Cardiac muscle cell (in vitro differentiated cells and primary cell): ENCODE measurements around a stretch of chr3.

- RAMPAGE, long total RNA: no peak
- RRBS: no CpG with 5 or more reads among the region's 4 CpGs
These were observed 16.2 kb downstream of the PLCL2 start for GRCh38 chr3:16900738-16901501.

GRCh38 chr3:16924028-16924302 is 39.2 kb downstream of the PLCL2 start:
- RAMPAGE, long total RNA: no peak
- RRBS: no CpG with 5 or more reads among the region's 1 CpG

DNA sequence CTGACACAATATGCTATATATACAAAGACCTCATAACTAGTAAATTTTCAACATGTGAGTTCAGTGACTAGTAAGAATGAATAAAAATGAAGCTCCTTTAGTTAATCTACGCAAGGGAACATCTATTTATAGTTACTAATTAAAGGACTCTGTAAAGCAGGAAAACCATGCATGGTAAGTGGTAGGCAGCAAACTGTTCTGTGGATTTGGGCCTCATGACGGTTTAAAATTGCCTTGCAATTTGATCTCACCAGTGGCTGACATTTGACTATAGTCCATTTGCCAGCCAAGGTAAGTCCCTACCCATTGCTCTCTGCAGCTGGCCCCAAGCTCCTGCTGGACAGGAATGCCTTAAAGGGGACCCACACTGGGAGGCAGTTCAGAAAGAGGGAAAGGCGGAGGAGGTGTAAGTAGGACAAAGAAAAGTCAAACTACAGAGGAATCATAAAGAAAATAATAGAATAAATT is 203.2 kb downstream of the PLCL2 start:
- RAMPAGE, long total RNA: no peak
- RRBS: no CpG with 5 or more reads among the region's 3 CpGs

DNA sequence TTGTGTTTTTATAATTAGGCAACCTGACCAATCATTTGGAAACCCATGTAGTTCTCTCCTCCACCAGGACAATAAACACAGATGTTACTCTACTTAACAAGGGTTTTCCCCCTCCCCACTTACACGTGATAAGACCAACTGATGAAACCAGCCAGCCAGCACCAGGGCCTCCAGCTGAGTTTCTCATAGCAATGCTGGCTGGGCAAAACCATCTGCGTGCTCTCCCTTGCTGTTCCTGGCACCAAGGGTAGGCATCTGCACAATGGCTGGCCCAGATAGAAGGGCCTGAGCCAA is 310.4 kb downstream of the PLCL2 start:
- RAMPAGE, long total RNA: no peak
- RRBS: no CpG with 5 or more reads among the region's 2 CpGs

DNA sequence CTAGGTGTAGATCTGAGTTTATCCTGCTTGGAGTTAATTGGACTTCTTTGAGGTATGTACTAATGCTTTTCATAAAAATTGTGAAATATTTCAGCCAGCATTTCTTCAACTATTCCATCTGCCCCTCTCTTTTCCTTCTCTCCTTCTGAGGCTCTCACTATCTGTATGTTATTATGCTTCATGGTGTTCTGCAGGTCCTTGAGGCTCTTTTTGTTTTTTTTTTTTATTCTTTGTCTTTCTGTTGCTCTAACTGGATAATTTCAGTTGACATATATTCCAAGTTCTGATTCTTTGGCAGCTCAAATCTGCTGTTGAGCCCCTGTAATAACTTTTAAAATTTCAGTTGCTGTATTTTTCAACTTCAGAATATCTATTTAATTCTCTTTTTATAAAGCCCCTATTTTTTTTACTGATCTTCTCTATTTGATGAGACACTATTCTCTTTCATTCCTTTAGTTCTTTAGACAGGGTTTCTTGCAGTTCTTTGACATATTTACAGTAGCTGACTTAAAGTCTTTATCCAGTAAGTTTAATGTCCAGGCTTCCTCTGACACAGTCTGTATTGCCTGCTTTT is 334.2 kb downstream of the PLCL2 start:
- RAMPAGE, long total RNA: no peak

- RAMPAGE, long total RNA: no peak
- RRBS: no CpG with 5 or more reads among the region's 3 CpGs
These were observed 239.6 kb downstream of the TBC1D5 start for GRCh38 chr3:17502764-17503325.

DNA sequence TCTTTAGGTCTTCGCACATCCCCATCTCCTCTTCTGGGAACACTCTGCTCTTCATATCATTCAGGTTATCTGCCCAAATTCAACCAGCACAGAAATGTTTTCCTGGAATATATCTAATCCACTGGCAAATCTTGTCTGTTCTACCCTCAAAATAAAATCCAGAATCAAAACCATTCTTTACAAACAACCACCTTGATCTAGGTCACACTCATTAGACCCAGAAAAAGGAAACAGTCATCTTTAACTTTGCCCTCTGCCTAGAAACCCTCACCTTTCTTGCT is 225.6 kb downstream of the TBC1D5 start:
- RAMPAGE, long total RNA: no peak
- RRBS: no CpG with 5 or more reads among the region's 1 CpG

GRCh38 chr3:17679340-17679594 is 63.2 kb downstream of the TBC1D5 start:
- RAMPAGE, long total RNA: no peak
- RRBS: no CpG with 5 or more reads among the region's 1 CpG

GRCh38 chr3:18446011-18446406 is 20.9 kb upstream of the SATB1 start:
- RAMPAGE, long total RNA: no peak
- RRBS: no CpG with 5 or more reads among the region's 2 CpGs

GRCh38 chr3:20122315-20122867 is 63.6 kb downstream of the SGO1 start:
- RAMPAGE, long total RNA: no peak
- RRBS: no CpG with 5 or more reads among the region's 5 CpGs

DNA sequence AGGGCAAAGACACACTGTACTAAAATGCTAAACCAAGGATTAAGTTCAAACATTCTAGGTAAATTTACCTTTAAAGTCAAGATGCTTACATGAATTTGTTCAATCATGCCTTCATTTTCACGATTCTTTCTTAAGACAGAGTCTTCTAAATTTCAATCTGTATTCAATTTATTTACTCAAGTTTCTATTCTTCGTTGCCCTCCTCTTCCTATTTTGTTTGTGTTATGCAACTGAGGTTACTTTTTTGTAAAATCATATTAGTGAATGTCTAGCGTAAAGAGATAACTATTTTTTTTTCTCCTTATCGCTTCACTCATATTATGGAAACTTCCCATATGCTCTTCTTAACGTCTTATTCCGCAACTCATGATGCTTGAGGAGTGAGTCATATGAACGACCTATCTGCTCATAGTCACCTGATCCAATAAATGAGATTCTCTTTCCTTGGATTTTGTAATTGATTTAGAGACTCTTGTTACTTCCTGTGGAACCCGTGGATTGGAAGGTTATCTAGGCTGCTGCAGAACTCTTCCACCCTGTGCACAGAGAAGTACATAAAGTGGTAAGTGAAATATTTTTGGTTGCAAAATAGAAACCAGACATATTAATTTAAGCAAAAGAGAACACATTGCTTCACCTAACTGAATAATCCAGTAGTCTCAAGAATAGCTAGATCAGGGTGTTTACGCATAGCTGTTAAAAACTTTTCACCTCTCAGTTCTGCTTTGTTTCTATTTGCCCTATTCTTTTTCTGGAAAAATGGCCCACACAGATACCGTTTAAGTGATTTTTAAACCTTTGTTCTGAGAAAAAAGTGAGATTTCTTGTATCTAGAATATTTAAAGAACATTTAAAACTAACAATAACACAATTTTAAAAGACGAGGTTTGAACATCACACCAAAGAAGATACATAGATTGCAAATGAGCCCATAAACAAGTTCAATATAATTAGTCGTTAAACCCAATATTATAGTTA is 719.3 kb upstream of the SGO1 start:
- RAMPAGE, long total RNA: no peak
- RRBS: no CpG with 5 or more reads among the region's 12 CpGs

DNA sequence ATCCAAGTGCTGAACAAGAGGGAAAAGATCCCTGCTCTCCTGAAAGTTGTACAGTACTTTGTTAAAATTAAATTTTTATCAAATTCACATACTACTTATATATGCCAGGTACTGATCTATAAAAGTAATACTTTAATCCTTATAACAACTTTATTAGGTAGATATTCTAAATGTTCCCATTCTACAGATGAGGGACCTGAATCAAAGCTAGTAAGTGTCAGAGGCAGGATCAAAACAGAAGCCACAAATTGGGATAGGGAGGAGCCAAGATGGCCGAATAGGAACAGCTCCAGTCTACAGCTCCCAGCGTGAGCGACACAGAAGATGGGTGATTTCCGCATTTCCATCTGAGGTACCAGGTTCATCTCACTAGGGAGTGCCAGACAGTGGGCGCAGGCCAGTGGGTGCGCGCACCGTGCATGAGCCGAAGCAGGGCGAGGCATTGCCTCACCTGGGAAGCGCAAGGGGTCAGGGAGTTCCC is 402.0 kb upstream of the UBE2E2 start:
- RAMPAGE, long total RNA: no peak
- RRBS: no CpG with 5 or more reads among the region's 11 CpGs

GRCh38 chr3:23257686-23258406 is 54.7 kb downstream of the UBE2E2 start:
- RAMPAGE, long total RNA: no peak
- RRBS: no CpG with 5 or more reads among the region's 6 CpGs

DNA sequence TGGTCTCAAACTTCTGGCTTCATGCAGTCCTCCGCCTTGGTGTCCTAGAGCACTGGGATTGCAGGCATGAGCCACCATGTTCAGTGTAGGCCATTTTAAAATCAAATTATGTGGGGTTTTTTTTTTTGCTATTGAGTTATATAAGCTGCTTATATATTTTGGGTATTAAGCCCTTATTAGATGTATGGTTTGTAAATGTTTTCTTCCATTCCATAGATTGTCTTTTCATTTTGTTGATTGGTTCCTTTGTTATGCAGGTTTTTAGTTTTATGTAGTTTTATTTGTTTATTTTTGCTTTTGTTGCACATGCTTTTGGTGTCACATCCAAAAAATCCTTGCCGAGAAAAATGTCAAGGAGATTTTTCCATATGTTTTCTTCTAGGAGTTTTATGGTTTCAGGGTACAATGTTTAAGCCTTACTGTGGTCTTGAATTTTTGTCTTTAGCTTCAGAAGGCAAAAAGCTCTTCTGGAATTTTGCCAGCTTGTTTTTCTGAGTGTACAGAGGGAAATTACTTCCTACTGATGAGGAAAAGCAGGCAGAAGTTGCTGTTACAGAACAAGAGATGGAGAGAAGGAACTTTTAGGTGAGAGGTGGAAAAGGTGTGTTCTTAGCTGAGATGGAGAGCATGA is 59.5 kb downstream of the UBE2E2 start:
- RAMPAGE, long total RNA: no peak
- RRBS: no CpG with 5 or more reads among the region's 2 CpGs

DNA sequence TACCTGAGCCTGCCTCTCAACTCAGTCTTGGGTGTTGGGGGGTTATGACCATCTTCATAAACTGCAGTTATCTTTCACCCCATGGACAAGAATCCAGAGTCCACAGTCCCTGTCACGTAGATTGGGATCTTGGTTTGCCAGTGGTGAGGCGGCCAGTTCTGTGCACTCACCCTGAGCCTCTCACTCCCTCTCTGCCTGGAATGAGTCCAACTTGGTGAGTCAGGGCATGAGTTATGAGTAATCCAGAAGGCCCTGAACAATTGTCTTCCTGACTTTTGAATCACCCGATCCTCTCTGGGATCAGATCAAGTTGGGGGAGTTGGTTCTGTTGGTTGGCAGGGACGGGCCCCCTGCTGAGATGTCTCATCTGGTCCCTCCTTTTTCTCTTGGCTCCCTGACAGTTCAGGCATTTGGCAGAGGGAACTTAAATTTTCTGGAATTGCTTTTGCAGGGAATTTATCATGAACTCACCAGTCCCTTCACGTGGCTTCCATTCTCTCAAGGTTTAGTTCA is 120.0 kb upstream of the UBE2E1 start:
- RAMPAGE, long total RNA: no peak
- RRBS: no CpG with 5 or more reads among the region's 5 CpGs

- RAMPAGE, long total RNA: no peak
- RRBS: no CpG with 5 or more reads among the region's 2 CpGs
These were observed 56.9 kb upstream of the UBE2E1 start for GRCh38 chr3:23748868-23749219.

GRCh38 chr3:23818420-23818967 is 12.7 kb downstream of the UBE2E1 start:
- RAMPAGE, long total RNA: no peak
- RRBS: no CpG with 5 or more reads among the region's 5 CpGs

DNA sequence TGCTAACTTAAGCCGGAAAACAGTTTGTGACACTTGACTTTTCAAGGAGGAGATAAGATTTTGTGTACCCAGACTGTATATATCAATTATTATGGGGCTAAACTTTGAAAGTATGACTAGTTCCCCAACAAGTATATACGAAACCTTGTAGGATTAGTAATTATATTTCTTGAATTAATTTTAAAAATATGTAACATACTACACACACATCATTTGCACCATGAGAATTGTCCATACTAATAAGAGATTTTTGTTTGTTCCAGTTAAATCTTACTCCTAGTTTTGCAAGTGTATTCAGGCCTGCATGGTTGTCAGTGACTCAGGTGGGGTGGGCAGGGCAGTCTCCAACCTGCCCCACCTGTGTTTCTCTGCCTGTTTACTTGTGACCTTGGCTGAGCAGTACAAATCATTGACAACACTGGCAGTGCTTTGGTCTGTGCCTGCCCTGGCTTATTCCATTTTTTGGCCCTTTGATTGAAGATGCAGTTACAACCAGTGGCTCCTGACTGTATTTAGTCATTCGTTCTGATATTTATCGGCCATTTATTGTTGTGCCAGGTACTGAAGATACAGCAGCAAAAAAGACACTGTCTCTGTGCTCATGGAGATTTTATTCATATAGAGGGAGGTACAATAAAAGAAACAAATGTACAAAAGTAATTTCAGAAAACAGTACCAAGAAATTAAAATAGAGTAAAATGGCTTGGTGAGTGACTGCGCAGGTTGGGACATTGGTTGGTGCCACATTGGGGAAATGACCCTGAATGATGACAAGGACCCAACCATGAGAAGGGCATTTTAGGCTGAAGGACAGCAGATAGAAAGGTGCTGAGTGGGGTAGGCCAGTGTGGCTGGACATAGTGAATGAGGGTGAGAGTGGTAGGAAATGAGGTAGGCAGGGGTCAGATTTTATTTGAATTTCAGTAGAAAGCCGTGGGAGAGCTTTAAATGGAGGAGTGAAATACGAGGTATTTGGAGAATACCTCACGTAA is 19.4 kb downstream of the UBE2E1 start:
- RAMPAGE, long total RNA: no peak
- RRBS: no CpG with 5 or more reads among the region's 8 CpGs

DNA sequence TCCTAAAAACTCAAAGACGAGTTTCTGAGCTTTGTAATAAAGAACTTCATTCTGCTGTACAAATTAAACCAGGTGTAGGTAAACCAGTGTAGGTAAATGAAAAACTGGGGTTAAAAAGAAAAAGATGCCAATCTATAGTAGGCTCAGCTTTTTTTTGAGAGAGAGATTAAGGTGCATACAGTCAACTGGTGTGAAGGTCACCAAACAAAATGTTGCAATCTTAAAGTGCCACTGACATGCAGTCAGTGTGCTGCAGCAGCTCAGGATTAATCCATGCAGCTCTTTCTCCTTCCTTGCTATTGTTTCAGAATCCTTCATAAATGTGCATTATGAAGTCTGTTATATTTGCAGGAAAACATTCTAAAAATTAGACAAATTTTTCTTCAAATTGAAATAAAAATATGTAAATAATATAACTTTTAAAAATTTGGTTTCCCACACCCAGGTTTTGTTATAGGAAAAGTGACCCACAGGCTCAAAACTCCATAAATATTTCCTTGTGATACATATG is 44.0 kb downstream of the THRB start:
- RAMPAGE, long total RNA: no peak
- RRBS: no CpG with 5 or more reads among the region's 1 CpG

GRCh38 chr3:24485510-24485936 is 9.1 kb downstream of the THRB start:
- RAMPAGE, long total RNA: no peak
- RRBS: no CpG with 5 or more reads among the region's 1 CpG